Jejunum (tissue), 1 donor: ENCODE results near the gene RGMA.

GRCh38 chr15:92978075-92978546 lies 78.0 kb downstream of the CHD2 start:
- PRO-cap, result no peak

- PRO-cap, result no peak
These were observed 72.4 kb downstream of the RGMA start for GRCh38 chr15:93016645-93016965.

- PRO-cap, result bidirectional peak, plus-strand start at chr15:93089428, minus-strand start at chr15:93089200
These were observed at the start of gene RGMA for GRCh38 chr15:93088732-93089597. Gene RGMA (minus strand): TSS chr15:93089211.

- PRO-cap, result no peak
These were observed 339.3 kb upstream of the RGMA start for GRCh38 chr15:93428202-93428758.

DNA sequence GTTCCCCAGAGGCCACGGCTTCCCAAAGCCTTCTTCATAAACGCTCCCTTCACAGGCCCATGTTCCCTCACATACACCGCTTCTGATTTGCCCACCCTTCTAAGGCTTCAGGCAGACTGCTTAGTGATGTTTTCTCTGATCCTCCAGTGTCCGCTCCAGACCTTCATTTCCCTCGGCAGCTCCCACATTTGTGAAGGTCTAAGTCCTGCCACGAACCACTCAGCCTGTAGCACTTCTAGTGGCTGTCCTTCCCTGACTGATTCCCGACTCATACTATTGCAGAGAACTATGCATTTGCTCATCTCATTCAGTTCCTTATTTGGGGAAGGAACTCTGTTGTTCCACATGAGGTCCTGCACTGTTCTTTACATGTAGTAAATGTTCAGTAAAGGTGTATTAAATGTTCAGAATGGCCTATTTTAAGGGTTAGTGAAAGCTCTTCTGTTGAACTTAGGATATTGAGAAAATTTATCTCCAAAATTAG lies 525.8 kb upstream of the RGMA start:
- PRO-cap, result no peak

GRCh38 chr15:94030054-94030446 lies 201.3 kb upstream of the MCTP2 start:
- PRO-cap, result no peak

- PRO-cap, result no peak
These were observed 156.1 kb upstream of the MCTP2 start for GRCh38 chr15:94075083-94075770.

- PRO-cap, result no peak
These were observed 24.1 kb downstream of the MCTP2 start for GRCh38 chr15:94255441-94255848.

GRCh38 chr15:94287597-94288187 lies 56.3 kb downstream of the MCTP2 start:
- PRO-cap, result no peak

- PRO-cap, result no peak
These were observed 253.0 kb downstream of the MCTP2 start for GRCh38 chr15:94484408-94484633.

DNA sequence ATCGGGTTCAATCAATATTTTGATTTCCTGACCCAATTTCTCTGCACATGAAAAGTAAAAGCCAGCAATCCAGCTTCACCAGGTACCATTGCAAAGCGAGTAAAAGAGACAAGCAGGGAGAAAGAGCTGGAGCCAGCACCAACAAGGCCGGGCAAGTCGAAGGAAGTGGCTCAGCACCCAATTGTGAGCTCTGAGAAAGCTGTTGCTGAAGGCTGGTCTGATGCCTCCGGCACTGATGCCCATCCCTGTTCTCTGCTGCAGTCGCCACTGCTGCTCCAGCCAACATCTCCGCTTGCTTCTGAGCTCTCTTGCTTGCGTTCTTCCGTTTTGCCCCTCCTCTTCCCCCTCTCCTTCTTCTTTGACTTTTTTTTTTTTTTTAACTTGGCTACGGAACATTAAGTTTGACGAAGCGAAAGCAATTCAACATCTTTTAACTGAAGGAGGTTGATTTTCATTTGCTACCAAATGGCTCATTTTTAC lies 442.9 kb downstream of the MCTP2 start:
- PRO-cap, result no peak

- PRO-cap, result bidirectional peak, plus-strand start at chr15:94844986, minus-strand start at chr15:94844941; bidirectional peak, plus-strand start at chr15:94845133, minus-strand start at chr15:94845142
These were observed 613.5 kb downstream of the MCTP2 start for GRCh38 chr15:94844506-94845643.

DNA sequence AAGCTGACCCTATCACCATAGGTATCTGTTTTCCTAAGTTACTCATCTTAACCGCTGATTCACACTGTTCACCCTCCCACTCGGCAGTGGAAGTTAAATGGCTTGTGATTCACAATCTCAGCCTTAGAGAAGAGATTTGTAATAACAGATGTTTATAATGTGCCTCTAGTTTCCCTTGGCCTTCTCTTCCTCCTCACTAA lies 931.6 kb downstream of the MCTP2 start:
- PRO-cap, result no peak

DNA sequence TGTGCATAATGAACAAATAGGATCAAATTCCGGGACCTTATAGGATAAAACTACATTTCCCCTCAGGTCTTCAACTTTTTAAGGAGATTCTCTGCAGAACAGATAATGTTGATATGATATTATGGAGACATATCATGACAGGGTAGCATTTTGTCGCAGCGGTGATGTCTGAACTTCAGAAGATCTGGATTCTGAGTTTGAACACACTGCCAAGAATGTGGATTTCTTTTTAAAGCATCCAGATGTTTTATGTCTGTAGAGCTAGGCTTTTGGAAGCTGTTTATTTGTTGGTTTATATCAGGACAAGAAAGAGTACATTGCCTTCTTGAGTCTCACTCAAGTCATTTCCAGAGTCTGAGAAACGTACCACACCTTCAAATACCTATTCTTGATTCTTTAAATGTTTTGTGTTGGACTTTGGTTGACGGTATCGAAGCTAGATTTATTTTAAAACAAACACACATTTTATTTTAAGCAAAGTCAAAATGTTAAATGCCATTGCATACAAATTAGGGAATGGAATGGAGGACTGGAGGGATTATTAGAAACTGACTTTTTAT lies 1047.6 kb downstream of the MCTP2 start:
- PRO-cap, result no peak

DNA sequence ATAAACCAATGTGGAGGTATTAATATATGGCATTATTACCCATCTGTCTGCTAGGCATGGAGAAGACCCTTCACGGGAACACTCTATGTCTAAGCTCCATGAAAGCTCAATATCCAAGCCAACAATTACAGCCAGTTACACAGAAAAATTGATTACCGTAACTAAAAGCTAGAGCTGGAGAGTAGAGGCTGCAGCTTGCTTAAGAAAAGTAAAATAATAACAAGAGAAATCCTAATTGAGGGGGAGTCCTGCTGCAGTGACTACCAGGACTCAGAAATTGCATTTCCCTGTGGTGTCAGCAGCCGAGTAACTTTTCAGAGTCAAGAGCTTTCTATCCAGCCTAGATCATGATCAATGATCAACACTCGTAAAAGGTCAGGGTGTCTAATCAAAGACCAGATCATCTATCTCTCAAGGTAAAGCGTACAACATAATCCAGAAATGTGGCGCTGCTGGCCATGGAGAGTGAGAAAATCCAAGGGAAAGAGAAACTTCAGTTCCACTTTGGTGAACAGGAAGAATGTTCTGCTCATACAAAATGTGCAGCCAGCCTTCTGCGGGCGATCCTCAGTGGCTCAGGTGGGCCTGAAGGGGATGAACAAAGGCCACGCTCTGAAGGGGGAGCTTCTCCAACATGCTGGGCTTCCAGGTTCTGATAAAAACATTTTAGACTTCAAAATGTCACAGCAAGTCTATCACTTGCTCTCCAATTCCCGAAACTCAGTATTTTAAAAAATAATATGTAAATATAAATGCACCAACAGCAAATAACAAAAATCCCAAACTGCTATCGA lies 1005.9 kb upstream of the NR2F2 start:
- PRO-cap, result no peak

- PRO-cap, result no peak
These were observed 709.5 kb upstream of the NR2F2 start for GRCh38 chr15:95620994-95621422.

DNA sequence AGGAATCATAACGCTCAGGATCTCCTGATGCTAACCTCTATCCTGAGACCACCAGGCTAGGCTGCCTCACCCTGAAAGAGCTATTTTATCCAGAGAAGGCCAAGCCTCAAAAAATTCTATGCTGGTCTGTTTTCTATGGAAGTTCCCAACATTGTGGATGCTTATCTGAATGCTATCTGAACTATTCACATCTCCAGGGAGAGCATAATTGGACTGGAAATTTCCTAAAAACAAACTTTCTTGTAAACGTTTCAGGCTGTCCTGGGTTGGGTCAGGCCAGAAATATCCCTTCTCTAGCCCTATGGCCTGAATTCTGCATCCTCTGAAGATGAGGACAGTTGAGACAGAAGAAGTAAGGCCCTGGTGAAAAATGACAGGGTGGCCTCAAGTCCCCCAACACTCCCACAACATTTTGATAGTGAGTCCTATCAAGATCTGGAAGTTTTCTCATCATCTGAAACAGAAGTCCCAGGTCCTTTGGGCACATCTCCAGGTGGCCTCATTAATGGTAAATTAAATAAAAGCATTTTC lies 706.4 kb upstream of the NR2F2 start:
- PRO-cap, result no peak

GRCh38 chr15:96042818-96043371 lies 287.6 kb upstream of the NR2F2 start:
- PRO-cap, result no peak

- PRO-cap, result no peak
These were observed 276.9 kb upstream of the NR2F2 start for GRCh38 chr15:96053206-96054393.

- PRO-cap, result no peak
These were observed 211.6 kb upstream of the NR2F2 start for GRCh38 chr15:96118927-96119212.